Measurements from ENCODE around the gene CAPRIN2.

DNA sequence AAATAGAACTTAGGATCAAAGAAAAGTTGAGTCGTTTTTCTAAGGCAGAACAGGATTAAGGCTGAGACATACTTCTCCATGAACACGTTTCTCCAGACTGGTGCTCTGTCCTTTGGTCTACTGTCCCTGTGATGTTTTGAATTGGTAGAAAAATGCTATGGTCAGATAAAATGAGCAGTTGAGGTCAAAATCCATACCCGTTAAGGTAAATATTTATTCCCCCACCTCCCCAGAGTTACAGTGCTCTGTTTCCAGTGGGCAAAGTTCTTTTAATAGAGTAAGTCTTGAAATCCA is 74.6 kb downstream of the PTHLH start:
- PRO-cap, 3 experiments = peak in 1 of 3 experiments; most common minus-strand start position 122 of the sequence (in 1)

GRCh38 chr12:28026679-28027087 is 54.1 kb upstream of the PTHLH start:
- PRO-cap, 3 experiments = peak in 1 of 3 experiments; most common plus-strand start chr12:28026960 (in 1)

DNA sequence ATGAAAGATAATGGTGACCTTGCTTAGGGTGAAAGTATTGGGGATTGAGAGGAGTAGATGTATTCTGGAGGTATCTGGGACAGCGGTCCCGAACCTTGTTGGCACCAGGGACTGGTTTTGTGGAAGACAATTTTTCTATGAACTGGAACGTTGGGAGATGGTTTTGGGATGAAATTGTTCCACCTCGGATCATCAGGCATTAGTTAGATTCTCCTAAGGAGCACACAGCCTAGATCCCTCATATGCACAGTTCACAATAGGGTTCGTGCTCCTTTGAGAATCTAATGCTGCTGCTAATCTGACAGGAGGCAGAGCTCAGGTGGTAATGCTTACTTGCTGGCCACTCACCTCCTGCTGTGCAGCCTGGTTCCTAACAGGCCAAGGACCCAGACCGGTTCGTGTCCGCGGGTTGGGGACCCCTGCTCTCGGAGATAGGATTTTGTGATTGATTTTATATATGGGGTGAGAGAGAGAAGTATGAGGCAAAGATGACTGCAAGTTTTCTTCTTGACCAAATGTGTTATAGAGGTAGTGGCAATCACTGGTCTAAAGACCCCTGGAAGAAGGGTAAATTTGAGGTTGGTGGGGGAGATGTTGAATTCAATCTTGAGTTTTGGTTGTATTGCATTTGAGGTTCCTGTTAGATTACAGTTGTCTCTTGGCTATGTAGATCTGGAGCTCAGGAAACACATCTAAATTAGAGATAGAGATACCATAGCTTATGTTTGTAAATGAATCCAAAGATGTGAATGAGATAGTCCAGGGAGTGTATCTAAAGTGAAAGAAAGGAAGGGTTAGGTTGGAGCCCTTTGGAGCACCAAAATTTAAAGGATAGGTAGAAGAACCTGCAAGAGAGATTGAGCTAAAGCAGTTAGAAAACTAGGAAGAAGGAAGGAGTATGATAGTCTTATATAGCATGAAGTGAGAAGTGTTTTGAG is 57.7 kb downstream of the CCDC91 start:
- PRO-cap, 3 experiments = no peak in any of the 3 experiments

DNA sequence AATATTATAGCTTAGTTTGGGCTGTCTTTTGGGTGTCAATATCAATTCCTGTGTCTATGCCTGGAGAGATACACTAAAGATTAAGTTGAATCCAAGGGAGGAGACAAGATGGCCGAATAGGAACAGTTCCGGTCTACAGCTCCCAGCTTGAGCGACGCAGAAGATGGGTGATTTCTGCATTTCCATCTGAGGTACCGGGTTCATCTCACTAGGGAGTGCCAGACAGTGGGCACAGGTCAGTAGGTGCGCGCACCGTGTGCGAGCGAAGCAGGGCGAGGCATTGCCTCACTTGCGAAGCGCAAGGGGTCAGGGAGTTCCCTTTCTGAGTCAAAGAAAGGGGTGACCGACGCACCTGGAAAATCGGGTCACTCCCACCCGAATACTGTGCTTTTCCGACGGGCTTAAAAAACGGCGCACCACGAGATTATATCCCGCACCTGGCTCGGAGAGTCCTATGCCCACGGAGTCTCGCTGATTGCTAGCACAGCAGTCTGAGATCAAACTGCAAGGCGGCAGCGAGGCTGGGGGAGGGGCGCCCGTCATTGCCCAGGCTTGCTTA is 388.9 kb upstream of the FAR2 start:
- PRO-cap, 3 experiments = no peak in any of the 3 experiments

GRCh38 chr12:29103284-29103857 is 45.7 kb upstream of the FAR2 start:
- PRO-cap, 3 experiments = no peak in any of the 3 experiments

GRCh38 chr12:29164675-29165300 is 15.7 kb downstream of the FAR2 start:
- PRO-cap, 3 experiments = peak in 1 of 3 experiments; most common plus-strand start chr12:29165025 (in 1); most common minus-strand start chr12:29164904 (in 1)

GRCh38 chr12:30754106-30755375 is at the start of gene CAPRIN2:
CAPRIN2 (minus strand) TSS chr12:30754951.
- PRO-cap, 3 experiments = peak in 3 of 3 experiments; most common plus-strand start chr12:30755088 (in 3); most common minus-strand start chr12:30754776 (in 2)

GRCh38 chr12:30795820-30796787 is 41.4 kb upstream of the CAPRIN2 start:
- PRO-cap, 3 experiments = peak in 3 of 3 experiments; most common plus-strand start chr12:30796323 (in 2); most common minus-strand start chr12:30796179 (in 2)

GRCh38 chr12:31324532-31324735 is 1.5 kb downstream of the SINHCAF start:
- PRO-cap, 3 experiments = peak in 1 of 3 experiments; most common plus-strand start chr12:31324686 (in 1)

GRCh38 chr12:31369477-31369964 is 43.6 kb upstream of the SINHCAF start:
- PRO-cap, 3 experiments = no peak in any of the 3 experiments

DNA sequence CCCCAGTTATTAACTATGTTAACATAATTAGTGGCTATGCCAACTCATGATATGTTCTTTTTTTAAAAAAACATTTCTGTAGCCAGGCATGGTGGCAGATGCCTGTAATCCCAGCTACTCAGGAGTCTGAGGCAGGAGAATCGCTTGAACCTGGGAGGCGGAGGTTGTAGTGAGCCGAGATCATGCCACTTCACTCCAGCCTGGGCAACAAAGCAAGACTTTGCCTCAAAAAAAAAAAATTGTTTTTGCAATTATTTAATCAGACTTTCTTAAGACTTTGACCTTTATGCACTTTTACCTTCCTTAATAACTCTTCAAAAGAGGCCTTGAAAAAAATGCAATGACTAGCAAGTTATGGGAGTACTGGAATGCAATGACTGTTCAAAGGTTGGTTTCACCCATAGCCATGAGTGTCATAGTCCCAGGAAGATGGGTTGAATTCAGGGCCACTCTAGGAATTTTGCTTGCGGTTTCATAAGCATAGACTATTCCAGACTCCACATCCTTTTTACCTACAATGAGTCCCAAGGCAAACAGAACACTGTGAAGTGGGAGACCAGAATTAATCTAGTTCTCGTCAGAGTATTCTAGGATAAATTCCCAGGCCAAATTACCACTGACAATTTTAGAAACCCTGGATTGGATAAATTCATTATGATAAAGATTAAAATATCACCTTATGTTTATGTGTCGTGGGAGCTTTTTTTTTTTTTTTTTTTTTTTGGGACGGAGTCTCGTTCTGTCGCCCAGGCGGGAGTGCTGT is 29.3 kb upstream of the DENND5B start:
- PRO-cap, 3 experiments = no peak in any of the 3 experiments

DNA sequence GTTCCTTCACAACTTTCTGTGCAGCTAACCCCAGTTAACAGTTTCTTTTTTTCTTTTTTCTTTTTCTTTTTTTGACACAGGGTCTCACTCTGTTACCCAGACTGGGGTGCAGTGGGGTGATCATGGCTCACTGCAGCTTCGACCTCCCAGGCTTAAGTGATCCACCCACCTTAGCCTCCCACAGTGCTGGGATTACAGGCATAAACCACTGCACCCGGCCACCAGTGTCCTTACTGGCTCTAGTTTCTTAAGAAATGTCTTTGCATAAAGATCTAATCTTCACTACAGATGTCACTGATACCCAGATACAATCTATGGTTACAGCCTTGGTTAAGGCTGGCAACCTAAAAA is 27.4 kb downstream of the ETFBKMT start:
- PRO-cap, 3 experiments = no peak in any of the 3 experiments

DNA sequence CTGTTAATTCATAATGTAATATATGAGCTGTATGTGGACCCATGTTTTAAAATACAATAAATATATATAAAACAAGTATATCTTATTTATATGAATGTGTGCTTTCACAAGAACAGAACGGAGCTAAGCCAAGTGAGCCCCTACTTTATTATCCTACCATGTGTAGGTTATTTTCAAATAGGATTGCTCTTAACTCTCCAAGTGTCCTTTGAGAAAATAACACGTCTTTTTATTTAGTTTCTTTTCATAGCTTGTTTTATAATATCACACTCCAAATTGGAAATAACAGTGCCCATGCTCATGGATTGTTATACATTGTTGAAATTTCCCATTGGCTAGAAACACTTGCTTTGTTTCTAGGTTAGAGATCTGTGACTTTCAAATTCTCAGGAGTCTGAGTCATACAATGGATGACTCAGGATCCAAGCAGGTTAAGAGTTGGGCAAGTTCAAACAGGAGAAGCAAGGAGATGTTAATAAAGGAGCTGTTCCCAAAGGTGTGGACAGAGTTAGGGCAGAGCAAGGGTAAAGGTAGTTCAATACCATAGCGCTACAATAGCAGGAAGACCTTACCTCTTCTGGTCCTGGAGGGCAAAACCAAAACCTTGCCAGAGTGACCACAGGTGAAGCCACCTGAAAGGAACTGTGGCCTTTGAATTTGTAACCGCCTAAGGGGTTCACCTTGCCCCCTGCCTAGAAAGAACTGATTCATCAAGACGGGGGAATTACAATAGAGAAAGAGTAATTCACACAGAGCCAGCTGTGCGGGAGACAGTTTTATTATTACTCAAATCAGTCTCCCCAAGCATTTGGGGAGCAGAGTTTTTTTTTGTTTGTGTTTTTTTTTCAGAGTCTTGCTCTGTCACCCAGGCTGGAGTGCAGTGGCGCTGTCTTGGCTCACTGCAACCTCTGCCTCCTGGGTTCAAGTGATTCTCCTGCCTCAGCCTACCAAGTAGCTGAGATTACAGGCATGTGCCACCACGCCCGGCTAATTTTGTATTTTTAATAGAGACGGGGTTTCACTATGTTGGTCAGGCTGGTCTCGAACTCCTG is 4.2 kb upstream of the AMN1 start:
- PRO-cap, 3 experiments = no peak in any of the 3 experiments

DNA sequence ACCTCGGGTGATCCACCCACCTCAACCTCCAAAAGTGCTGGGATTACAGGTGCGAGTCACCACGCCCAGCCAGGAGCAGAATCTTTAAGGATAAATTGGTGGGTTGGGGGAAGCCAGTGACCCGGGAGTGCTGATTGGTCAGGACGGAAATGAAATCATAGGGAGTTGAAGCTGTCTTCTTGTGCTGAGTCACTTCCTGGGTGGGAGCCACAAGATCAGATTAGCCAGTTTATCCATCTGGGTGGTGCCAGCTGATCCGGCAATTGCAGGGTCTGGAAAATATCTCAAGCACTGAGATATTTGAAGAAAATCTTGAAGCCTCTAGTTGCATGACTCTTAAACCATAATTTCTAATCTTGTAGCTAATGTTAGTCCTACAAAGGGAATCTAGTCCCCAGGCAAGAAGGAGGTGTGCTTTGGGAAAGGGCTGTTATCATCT is 4.9 kb upstream of the AMN1 start:
- PRO-cap, 3 experiments = no peak in any of the 3 experiments

GRCh38 chr12:31832718-31832979 is 40.6 kb upstream of the H3-5 start:
- PRO-cap, 3 experiments = no peak in any of the 3 experiments

DNA sequence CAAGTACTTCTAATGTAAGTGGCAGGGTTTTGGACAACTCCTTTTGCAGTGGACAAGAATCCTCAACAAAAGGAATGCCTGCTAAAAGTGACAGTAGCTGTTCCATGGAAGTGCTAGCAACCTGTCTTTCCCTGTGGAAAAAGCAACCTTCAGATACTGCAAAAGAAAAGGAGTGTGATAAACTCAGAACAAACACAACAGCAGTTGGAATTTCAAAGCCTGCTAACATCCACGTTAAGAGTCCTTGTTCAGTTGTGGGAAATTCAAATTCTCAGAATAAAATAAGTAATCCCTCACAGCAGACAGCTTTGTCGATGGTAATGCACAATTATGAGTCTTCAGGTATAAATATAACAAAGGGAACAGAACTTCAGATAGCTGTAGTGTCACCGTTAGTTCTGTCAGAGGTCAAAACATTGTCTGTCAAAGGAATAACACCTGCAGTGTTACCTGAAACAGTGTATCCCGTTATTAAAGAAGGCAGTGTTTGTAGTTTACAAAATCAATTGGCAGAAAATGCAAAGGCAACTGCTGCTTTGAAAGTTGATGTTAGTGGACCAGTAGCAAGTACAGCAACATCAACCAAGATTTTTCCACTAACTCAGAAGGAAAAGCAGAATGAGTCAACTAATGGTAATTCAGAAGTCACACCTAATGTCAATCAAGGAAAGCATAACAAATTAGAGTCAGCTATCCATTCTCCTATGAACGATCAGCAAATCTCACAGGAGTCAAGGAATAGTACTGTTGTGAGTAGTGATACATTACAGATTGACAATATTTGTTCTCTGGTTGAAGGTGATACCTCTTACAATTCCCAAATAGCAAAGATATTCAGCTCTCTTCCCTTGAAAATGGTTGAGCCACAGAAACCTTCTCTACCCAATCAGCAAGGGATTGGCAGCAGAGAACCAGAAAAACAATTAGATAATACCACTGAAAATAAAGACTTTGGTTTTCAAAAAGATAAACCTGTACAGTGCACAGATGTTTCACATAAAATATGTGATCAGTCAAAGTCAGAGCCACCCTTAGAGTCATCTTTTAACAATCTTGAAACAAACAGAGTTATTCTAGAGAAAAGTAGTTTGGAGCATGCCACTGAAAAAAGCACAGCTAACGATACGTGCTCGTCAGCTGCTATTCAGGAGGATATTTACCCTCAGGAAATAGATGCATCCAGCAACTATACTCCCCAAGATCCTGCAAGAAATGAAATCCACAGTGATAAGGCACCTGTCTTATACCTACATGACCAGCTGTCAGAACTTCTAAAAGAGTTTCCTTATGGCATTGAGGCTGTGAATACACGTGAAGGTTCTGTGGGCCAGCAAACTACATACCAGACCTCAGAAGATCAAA is 24.1 kb downstream of the RESF1 start:
- PRO-cap, 3 experiments = no peak in any of the 3 experiments

GRCh38 chr12:31985183-31986165 is 26.3 kb downstream of the RESF1 start:
- PRO-cap, 3 experiments = no peak in any of the 3 experiments

DNA sequence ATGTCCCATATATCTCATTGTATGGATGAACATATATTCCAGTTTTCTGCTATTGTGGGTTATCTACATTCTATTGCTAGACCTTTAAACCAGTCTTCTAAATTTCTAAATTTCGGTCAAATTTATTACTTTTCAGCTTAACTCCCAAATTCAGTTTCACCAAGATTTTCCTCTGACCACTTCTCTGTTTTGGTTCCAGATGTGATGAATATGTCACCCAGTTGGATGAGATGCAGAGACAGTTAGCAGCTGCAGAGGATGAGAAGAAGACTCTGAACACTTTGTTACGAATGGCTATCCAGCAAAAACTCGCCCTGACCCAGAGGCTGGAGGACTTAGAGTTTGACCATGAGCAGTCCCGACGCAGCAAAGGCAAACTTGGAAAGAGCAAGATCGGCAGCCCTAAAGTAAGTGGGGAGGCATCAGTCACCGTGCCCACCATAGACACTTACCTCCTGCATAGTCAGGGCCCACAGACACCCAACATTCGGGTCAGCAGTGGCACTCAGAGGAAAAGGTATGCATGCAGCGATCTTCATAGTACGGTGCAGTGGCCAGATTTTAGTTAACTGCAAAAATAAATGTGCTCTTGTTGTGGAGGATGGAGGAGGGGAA is 62.0 kb upstream of the FGD4 start:
- PRO-cap, 3 experiments = no peak in any of the 3 experiments

DNA sequence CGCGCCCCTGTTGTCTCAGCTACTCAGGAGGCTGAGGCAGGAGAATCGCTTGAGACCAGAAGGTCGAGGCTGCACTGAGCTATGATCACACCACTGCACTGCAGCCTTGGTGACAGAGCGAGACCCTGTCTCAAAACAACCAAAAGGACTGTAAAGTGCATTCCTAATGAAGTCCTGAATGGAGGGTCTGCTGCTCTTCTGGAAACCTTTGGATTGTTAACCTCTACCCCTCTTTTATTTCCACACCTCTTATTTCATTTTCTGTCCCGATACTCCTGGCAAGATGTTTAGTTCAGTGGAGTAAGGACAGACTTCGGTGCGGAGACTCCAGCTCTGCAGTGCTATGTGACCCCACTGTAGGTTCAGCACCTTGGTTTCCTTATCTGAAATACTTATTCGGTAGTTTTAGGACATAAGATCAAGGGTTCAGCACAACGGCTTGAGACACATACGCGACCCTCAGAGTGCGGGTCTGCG is 663 bp upstream of the FGD4 start:
- PRO-cap, 3 experiments = no peak in any of the 3 experiments

DNA sequence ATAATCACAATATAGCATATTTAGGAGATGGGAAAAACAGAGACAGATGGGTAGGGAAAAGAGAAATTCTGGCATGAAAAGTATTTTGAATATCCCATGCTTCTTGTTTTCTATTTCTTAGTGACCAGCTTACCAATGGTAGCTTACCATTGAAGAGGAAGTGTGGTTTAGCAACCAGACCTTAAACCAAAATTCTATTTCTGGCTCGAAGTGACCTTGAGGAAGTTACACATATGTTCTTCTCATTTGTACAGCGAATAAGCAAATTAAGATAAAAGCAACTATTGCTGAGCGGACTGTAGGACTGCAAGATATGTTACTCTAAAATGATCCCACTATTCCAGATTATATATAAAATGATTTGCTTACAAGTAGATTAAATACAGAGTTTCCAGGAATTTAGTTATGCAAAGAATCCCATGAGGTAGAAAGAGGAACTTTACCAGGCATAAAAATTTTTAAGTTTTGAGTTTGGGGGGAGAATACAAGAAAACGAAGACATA is 82.9 kb downstream of the FGD4 start:
- PRO-cap, 3 experiments = peak in 2 of 3 experiments; most common plus-strand start position 284 of the sequence (in 2)

All from Metastatic Breast Carcinoma in the Ovary (tissue), 3 donors.